Measurements from ENCODE around the genes SMCR8 and EVPLL.

DNA sequence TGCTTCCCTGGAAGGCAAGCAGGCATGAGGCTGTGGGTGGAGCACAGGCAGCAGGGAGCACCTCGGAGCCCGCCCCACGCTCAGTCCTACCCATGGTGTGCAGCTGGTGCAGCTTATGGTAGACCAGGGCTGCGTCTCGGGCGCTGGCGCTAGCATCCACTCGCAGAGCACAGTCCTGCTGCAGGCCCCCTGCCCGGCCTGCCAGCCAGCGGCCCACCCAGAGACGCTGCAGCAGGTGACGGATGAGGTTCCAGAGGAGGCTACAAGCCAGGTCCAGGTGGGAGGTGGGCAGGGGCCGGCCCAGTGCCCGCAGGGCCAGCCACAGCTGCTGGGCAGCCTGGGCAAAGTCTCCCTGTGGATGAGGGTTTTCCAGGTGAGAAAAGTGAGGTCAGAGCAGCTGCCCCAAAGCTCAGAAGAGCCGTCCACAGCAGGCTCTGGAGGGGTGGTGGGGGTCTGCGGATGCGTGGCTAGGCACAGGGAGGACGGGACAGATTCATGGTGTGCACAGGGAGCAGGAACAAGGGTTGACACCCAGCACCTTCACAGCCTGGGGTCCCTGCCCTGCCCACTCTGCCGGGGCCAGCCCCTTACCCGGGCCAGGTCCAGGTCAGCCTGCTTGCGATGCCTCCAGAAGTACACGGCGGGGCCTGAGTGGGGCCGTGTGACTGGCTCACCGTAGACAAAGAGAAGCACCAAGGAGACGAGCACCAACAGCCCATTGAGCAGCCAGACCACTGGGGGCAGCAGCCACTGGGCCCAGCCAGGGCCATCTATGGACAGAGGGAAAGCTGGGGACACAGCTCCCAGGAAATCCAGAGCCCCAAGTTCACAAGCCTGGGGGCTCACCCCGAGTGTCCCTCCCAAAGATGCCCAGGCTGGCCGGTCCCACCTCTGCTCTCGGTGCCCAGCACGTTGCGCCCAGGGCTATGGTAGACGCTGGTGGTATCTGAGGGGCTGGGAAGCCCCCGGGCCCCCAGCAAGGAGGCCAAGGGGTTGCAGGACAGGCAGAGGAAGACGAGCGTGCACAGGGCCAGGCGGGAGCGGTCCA, 20.1 kb downstream of the SREBF1 start:
- PRO-cap: no peak
- RAMPAGE, long total RNA: no peak

GRCh38 chr17:17877478-17878458, 41.0 kb upstream of the SREBF1 start:
- PRO-cap: no peak
- RAMPAGE, long total RNA: no peak

- PRO-cap: no peak
- RAMPAGE, long total RNA: no peak
These were observed 6.3 kb downstream of the DRG2 start for GRCh38 chr17:18094015-18094563.

GRCh38 chr17:18108794-18109063, 173 bp downstream of the MYO15A start:
- PRO-cap: no peak
- RAMPAGE, long total RNA: no peak

GRCh38 chr17:18109228-18109694, 705 bp downstream of the MYO15A start:
- PRO-cap: no peak
- RAMPAGE, long total RNA: no peak

DNA sequence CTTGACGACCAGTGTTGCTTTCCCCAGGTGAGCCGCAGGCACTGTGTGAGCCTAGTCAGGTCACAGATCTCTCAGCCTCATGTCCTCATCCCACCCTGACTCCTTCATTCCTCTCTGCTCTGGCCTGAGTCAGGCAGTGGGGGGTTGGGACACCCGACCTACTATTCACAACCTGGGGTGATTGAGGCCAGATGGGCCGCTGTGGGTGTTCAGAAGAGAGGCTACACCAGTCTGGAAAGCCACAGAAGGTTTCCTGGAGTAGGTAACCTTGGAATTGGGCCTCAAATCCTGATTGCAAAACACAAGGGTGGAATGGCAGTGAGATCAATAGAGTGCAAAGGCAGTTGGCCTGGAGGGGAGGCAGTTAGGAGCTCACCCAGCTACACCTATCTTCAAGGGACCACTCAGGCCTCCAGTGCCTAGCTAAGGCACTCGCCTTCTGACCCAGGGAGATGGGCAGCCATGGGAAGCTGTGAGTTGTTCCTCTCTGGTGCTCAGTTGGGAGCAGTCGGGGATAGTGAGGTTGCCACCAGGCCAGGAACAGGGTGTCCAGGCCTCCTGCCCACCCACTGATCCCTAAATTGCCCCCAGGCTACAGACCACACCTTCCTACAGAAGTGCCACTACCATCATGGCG, 29.8 kb downstream of the MYO15A start:
- PRO-cap: no peak
- RAMPAGE, long total RNA: no peak

- PRO-cap: no peak
- RAMPAGE, long total RNA: no peak
These were observed 839 bp downstream of the TOP3A start for GRCh38 chr17:18313939-18314371.

GRCh38 chr17:18315137-18316031, at the start of gene SMCR8:
TSS of gene SMCR8 (plus strand) at chr17:18315293.
- PRO-cap: no peak
- RAMPAGE, long total RNA: no peak

DNA sequence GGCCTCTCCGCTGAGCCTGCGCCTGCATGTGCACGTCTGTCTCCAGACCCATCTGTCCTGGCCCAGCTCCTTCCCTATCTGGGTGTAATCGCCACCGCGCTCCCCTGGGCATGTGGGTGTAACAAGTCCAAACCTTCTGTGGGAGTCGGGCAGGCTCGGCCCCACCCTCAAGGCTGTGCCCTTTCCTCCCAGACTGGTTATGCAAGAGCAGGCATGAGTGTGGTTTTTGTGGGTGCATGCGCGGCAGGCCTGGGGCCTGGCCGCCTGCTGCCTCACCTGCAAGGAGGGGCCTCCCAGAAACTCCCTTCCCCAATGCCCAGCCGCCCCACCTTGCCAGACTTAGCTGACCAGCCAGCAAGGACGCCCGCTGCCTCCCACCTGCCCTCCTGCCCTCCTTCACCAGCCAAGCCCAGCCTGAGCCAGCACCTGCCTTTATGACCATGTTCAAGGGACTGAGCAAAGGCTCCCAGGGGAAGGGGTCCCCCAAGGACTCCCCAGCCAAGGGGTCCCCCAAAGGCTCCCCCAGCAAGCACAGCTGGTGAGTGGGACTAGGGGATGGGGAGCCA, at the start of gene EVPLL:
Gene EVPLL, plus strand, starts transcription at position 333 of the 566 bp plus-strand sequence.
- PRO-cap: no peak
- RAMPAGE, long total RNA: no peak

GRCh38 chr17:18916443-18917690, 35.1 kb upstream of the SLC5A10 start:
- PRO-cap: no peak
- RAMPAGE, long total RNA: no peak

DNA sequence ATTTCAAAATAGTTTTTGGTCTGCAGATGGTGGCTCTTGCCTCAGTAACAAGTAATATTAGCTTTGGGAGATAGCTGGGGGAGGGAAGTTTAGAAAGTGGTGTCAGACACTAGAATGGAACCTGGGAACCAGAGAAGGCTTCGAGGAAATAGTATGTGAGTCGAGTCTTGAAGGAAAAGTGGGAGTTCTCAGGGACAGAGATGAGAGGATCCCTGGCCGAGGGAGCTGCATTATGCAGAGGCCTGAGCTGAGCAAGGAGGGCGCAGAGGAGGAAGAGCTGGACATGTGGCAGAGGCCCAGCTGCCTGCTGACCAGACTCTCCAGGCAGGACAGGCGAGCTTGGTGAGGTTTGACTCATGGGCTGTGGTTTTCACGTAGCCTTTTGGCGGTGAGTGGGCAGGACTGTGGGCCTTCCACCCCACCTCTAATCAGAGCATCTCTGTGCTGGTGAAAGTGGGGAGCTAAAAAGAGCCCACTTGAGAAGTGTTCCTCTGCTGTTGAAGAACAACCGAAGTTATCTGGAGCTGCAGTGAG, 11.6 kb downstream of the EPN2 start:
- PRO-cap: no peak
- RAMPAGE, long total RNA: no peak

DNA sequence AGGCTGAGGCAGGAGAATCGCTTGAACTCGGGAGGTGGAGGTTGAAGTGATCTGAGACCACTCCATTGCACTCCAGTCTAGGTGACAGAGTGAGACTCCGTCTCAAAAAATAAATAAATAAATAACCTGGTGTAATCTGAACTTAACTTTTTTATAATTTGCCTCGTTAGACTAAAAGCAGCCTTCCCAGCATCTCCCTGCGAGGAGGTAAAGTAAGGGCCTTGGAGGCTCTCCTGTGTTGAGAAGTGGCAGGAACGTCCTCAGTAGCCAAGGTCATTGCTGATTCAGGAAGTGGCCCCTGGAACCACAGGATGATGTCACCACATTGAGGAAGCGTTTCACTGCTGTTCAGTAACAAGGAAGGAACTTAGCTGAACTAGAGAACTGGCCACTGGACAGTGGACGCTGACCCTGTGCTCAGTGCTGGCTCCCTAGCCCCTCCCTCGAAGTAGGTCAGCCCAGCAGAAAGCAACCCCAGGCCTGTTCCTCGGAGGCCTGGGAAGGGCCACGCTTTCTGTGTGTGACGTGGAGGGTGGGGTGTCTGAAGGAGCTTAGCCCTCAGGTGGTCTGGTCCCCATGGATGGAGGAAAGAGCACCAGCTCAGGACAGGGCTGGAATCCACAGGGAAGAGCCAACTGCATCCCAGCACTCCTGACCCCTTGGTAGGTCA, 58.4 kb downstream of the B9D1 start:
- PRO-cap: no peak
- RAMPAGE, long total RNA: no peak

GRCh38 chr17:19344975-19345659, 17.4 kb downstream of the B9D1 start:
- PRO-cap: no peak
- RAMPAGE, long total RNA: no peak

DNA sequence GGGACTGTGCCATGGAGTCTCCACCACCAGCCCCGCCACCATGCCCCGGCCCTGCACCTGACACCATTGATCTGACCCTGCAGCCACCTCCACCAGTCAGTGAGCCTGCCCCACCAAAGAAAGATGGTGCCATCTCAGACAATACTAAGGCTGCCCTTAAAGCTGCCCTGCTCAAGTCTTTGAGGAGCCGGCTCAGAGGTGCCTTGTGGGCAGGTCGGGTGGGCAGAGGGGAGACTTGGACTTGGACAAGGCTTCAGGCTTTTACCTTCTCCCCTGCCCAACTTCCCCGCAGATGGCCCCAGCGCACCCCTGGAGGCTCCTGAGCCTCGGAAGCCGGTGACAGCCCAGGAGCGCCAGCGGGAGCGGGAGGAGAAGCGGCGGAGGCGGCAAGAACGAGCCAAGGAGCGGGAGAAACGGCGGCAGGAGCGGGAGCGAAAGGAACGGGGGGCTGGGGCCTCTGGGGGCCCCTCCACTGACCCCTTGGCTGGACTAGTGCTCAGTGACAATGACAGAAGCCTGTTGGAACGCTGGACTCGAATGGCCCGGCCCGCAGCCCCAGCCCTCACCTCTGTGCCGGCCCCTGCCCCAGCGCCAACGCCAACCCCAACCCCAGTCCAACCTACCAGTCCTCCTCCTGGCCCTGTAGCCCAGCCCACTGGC, 3.3 kb downstream of the MAPK7 start:
- PRO-cap: no peak
- RAMPAGE, long total RNA: no peak

- PRO-cap: no peak
- RAMPAGE, long total RNA: no peak
These were observed 35.5 kb downstream of the RNF112 start for GRCh38 chr17:19446555-19446994.

DNA sequence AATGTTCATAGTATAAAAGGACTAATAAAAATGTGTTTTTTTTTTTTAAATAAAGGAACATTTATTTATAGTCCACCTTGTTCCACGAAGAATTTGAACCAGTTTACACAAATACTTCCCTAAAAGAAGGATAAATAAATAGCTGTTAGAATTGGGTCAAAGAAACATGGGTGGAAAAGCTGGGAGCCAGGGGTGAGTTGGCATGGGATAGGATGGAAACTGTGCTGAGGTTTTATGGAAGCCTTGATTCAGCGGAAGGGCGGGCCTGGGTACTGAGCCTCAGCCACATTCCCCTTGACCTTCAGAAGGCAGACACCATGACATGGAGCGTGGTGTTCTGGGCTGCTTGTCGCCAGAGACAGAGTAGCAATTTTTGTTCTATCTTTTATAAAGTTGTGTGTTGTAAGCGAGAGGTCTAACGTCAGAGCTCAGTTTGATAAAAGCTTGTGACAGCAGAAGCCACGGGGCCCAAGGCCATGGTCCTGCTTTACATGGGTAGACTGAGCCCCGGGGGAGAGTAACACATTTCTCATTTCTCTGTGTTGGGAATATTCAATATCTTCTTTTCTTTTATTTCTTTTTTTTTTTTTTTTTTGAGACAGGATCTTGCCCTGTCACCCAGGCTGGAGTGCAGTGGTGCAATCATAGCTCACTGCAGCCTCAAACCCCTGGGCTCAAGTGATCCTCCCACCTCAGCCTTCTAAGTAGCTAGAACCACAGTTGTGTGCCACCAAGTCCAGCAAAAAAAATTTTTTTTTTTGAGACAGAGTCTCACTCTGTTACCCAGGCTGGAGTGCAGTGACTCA, 50.3 kb downstream of the SLC47A1 start:
- PRO-cap: no peak
- RAMPAGE, long total RNA: no peak

DNA sequence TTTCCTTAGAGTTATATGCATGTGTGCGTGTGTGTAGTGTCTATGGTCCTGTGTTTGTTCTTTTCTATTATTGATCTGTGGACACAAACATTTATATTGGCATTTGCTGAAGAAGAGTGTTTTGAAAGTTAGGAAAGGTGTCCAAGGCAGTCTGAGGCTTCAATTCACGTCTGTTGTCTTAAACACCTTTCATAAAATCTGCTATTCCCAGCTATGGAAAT, 6.0 kb upstream of the ALDH3A2 start:
- PRO-cap: no peak
- RAMPAGE, long total RNA: no peak

DNA sequence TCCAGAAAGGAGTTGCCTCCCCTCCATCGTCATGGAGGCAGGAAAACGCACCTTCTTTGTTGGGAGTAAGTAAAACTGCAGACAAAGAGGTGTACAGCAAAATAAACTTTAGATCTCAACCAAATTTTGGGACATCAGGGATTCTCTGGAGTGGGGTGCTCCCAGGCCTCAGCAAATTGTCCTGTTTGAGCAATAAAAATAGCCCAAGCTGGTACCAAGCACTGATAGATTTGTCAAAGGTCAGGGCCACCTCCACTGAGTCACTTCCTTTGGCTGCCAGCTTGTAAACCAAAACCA, 1.6 kb upstream of the ALDH3A2 start:
- PRO-cap: no peak
- RAMPAGE, long total RNA: no peak

DNA sequence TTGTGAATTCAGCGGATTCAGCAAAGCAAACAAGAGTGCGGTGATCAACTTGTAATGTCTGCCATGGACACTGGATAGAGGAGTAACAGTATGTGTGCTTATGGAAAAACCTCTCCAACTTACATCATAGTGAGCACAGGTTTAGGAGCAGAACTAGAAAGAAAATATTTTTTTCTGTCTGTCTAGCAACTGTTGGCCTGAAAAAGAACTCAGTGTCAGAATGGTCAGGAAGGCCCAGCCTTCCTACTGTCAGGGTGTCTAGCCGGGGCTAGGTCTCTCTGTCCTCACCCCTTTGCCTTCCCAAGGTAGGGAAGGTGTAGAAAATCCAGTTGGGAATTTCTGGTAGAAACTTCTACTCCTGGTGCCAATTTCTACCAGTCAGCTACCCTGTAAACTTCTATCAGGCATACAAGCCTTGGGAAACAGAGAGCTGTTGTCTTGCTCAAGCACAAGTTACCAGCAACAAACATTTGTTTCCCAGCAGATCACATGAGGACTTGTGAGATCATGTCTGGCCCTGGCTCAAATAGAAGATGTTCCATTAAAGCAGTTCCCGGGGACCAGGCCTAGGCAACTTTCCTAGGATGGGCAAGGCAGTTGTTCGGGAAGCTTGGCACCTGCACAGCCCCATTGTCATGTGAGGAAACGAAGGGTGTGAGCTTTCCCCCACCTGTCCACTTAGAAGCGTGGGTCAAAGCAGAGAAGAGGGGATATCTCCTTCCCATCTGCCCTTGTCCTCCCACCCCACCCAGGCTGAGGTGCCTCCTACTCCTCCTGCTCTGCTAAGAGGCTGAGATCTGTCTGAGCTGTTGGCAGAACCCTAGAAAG, 11.0 kb upstream of the SLC47A2 start:
- PRO-cap: no peak
- RAMPAGE, long total RNA: no peak

DNA sequence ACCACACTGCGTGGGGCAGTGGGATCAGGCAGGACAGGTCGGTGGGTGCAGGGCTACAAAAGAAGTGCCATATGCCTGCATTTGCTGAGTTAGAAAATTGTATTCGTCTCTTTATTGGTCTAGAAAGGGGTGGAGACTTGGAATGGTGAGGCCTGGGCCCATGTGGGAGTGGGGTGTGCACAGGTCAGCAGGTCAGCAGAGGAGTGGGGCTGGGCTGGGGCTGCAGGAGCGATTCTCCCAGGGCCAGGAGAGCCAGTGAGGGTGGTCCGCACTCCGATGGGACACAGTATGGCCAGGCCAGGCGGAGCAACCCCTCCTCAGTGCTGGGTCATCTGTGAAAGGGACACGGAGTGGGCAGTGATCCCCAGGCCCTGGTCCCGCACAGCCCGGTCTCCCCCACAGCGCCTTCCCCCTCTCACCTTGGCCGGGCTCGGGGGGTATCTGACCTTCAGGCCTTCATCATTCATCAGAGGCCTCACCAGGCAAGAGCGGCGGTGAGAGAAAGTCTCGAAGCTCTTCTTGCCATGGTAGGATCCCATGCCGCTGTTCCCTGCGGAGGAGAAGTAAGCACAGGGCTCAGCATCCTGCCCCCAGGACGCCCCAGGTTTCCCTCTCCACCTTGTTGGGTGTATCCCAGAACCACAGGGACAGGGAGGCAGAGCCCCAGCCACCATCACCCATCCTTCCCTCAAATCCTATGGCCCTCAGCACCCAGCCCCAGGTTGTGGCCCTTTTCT, 10.0 kb downstream of the ALDH3A1 start:
- PRO-cap: no peak
- RAMPAGE, long total RNA: no peak